Bronchial epithelial cell (primary cell): ENCODE measurements around a stretch of chr12.

GRCh38 chr12:94649071-94650276 is 883 bp downstream of the TMCC3 start:
- RRBS, 2 experiments, result 1% methylated on average over 35 of the region's 96 CpGs

GRCh38 chr12:94675819-94676789 is 25.7 kb upstream of the TMCC3 start:
- RRBS, 2 experiments, result no CpG with 5 or more reads among the region's 12 CpGs

- RRBS, 2 experiments, result no CpG with 5 or more reads among the region's 6 CpGs
These were observed 38.9 kb upstream of the TMCC3 start for GRCh38 chr12:94689243-94689673.

- RRBS, 2 experiments, result no CpG with 5 or more reads among the region's 9 CpGs
These were observed 165.5 kb upstream of the TMCC3 start for GRCh38 chr12:94815834-94816321.

GRCh38 chr12:95125044-95125345 is 51.6 kb upstream of the NR2C1 start:
- RRBS, 2 experiments, result no CpG with 5 or more reads among the region's 2 CpGs

DNA sequence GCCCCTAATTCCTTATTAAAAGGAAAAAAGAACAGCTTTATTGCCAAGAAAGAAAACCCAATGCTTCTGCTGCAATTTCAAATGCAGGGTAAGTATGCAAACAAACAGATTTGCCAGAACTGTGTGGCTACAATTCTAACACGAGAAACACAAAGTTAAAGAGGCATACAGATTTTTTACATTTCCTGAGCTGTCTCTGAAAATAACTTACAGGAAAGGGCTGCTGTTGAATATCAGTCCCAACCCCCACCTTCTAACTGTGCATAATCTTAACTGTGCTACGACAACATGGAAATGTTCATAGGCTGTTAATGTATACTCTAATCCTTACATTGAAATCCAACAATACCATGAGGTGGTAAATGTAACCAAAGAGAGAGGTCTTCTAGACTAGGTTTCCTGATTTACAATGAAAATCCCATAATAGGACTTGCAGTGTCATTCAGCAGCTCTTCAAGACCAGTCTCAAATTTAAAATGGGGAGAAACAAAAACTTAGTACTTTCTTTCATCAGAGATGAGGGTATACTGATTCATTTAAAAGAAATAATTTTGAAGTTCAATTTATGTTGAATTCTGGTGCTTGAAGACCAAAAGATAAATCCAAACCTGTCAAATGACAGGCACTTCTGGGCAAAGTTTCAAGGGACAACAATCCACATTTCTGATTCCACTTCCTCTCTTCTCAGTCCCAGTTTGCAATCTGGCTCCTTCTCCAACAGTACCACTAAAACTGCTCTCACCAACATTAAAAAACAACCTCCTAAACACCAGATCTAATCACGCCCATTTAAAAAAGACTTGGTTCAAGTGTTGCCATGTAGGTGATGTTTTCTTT is 14.4 kb downstream of the FGD6 start:
- RRBS, 2 experiments, result no CpG with 5 or more reads among the region's 3 CpGs

GRCh38 chr12:95262784-95263215 is 45.2 kb downstream of the VEZT start:
- RRBS, 2 experiments, result no CpG with 5 or more reads among the region's 3 CpGs

DNA sequence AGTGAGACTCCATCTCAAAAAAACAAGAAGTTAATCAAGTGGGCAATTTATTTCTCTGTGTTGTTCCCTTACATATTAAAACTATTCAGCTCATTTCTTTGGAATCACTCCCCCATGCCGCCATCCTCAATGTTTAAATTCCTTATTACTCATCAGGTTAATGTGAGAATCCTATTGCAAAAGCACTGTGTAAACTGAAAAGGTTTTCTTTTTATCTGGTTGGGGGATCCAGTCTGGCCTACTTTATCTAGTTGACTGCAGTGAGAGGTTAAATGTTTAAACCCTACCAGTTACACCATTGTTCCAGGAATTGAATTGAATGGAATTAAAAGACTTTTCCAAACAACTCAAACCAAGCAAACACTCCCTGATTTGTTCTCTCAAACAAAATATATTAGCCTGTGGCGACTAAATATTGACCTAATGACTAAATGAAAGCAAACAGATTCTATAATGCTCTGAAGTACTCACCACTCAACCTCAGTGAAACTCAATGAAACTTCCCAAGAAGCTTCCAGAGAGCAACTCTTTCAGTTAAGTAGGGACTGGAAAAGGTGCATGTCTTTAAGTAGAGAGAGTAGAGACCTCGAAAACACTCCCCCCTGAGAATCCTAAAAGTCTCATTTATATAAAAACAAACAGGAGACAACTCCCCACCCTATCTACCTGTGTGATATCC is 100.5 kb downstream of the VEZT start:
- RRBS, 2 experiments, result no CpG with 5 or more reads among the region's 3 CpGs

DNA sequence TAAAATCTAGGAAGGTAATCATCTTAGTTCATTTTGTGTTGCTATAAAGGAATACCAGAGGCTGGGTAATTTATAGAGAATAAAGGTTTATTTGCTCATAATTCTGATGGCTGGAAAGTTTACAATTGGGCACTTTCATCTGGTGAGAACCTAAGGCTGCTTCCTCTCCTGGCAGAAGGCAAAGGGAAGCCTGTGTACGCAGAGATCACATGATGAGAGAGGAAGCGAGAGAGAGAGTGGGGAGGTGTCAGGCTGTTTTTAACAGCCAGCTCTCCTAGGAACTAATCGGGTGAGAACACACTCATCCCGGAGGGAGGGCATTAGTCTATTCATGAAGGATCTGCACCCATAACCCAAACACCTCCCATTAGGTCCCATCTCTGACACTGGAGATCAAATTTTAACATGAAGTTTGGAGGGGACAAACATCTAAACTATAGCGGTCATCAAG is 45.5 kb upstream of the METAP2 start:
- RRBS, 2 experiments, result no CpG with 5 or more reads among the region's 5 CpGs

DNA sequence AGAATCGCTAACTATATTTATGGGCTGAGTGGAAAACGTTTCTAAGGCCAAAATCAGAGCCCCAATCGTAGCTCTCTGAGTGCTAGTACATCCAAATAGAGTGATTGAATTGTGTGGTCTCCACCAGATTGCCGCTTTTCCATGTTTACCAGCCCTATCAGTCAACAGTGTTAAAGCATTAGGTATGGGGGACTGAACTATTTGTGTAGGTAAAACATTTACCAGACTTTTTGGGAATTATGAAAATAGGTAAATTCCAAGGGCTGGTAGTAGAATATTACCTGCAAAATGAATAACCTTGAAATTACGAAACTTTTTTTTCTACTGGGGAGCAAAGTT is 28.0 kb upstream of the METAP2 start:
- RRBS, 2 experiments, result no CpG with 5 or more reads among the region's 5 CpGs

GRCh38 chr12:95573698-95574628 is 22.7 kb upstream of the USP44 start:
- RRBS, 2 experiments, result 92% methylated on average over 4 of the region's 14 CpGs; no CpG with 5 or more reads in 1 of the 2 experiments

GRCh38 chr12:95683476-95683806 is 107.1 kb downstream of the NTN4 start:
- RRBS, 2 experiments, result no CpG with 5 or more reads among the region's 10 CpGs

GRCh38 chr12:95733106-95733354 is 57.5 kb downstream of the NTN4 start:
- RRBS, 2 experiments, result no CpG with 5 or more reads among the region's 1 CpG

- RRBS, 2 experiments, result no CpG with 5 or more reads among the region's 6 CpGs
These were observed 18.8 kb upstream of the LTA4H start for GRCh38 chr12:96054065-96054608.

GRCh38 chr12:97464591-97465917 is 558.0 kb downstream of the NEDD1 start:
- RRBS, 2 experiments, result no CpG with 5 or more reads among the region's 21 CpGs

DNA sequence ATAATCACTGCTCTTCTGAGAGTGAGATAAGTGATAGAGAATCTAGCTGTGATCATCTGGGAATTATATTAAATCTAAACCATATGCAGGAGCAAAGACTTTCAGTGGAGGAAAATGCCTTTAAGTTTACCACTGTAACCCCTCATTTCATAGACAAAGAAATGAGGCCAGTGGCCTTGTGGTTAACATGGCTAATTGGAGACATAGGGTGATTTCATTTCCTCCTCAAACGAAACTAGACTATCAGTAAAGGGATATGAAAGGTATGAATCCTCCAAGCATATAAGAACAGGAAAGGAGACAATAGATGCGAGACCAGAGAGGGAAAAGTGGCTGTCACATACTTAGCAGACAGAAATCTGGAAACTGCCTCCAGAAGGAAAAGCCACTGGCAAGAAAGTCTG is 240.6 kb upstream of the TMPO start:
- RRBS, 2 experiments, result no CpG with 5 or more reads among the region's 2 CpGs

DNA sequence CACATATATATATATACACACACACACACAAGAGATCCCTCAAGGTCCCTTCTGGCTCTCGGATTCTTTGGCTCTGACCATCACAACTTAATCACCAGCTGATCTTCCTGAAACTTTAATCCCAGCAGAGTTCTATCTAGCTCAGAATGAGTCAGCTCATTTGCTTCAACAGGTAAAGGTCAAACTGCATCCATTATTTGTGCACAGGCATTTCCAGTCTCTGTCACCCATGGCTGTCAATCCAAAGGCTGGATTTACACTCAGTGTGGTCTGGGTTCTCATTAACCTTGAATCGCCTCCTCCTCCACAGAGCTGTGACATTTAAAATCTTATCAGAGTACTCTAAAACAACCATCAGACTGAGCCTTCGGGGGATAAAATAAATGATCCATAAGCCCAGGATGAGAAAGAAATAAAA is 113.3 kb upstream of the TMPO start:
- RRBS, 2 experiments, result no CpG with 5 or more reads among the region's 3 CpGs

GRCh38 chr12:98515148-98515561 is 235 bp upstream of the TMPO start:
- RRBS, 2 experiments, result no CpG with 5 or more reads among the region's 39 CpGs

DNA sequence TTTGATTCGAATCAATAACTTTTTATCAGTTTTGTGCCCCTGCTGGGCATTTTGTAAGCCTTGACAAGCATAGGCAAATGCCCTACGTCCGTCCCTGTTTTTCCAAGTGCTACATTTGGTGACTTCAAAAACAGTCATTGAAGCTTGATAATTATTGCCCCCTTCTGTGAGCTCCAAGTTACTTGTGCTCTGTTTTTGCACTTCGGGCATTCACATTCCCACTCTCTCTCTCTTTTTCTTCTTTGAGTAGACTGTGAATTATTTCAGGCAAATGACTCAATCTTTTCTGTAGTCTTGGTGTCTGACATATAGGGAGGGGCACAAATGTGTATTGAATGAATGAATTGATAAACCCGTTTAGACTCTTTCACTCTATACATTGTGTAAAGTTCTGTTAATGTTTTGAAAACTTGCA is 1.2 kb downstream of the APAF1 start:
- RRBS, 2 experiments, result no CpG with 5 or more reads among the region's 5 CpGs

GRCh38 chr12:99609863-99610175 is 37.7 kb upstream of the GARIN6 start:
- RRBS, 2 experiments, result no CpG with 5 or more reads among the region's 3 CpGs